Kidney (tissue), 2 donors: ENCODE measurements around a stretch of chr7.

DNA sequence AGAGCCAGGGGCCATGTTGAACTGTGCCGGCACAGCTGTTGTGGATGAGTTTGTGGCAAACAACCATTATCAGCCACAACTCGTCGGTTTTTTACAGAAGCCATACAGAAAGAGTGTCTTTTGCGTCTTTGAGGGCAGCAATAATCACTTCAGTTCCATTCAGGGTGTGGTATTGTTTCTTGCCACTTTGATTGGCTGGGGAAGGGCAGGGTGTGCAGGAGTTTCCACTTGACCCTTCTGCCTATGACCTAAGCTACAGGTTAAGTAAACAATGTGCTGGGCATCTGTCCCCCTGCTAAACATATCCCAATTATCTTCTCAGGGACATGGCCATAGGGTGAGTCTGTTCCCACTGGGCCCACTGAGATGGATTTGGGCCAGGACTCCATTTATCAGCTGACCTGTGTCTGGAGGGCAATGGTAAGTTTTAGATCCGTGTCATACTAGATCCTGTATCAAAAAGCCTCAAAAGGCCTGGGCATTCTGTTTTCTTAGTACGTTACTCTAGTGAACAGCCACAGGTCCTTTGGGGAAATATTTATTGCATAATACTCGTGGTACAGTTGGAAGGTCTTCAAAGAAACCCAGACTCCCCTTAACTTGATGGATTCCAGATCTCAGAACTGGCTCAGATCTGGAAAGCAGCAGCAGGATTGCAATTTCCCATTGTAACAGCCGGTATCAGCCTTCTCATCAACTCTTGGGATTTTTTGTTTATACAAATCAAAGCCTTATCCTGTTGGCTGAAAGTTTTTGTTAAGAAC lies 15.9 kb downstream of the ZNF3 start:
- PRO-cap: no peak
- RRBS: no CpG with 5 or more reads among the region's 8 CpGs

- PRO-cap: no peak
- RRBS: 100% methylated on average over 3 of the region's 31 CpGs
Measured at GRCh38 chr7:100098971-100099975, 1.9 kb downstream of the MCM7 start.

DNA sequence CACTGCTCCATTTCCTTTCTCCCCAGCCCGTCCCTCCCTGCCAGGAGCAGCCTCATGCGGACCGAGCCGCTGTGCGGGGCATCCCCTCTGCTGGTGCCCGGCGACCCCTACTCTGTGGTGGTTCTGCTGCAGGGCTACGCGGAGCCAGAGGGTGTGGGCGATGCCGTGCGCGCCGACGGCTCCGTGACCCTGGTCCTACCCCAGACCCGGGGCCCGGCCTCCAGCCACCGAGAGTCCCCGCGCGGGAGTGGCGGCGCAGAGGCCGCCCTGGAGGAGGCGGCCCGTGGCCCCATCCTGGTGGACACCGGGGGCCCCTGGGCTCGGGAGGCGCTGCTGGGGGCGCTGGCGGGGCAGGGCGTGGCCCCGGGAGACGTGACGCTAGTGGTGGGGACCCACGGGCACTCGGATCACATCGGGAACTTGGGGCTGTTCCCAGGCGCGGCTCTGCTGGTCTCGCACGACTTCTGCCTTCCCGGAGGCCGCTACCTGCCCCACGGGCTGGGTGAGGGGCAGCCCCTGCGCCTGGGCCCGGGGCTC lies 643 bp downstream of the MBLAC1 start:
- PRO-cap: bidirectional peak, plus-strand start at position 429 of the sequence, minus-strand start at position 249 of the sequence
- RRBS: 1% methylated on average over 31 of the region's 48 CpGs

DNA sequence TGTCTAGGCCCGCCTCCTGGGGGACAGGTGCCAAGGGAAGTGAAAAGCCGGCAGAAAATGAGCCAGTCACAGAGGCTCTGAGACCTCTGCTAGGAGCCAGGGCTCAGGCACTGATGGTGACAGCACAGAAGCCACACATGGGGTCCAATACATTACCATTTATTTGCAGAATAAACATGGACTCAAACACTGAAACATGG lies 946 bp upstream of the GAL3ST4 start:
- PRO-cap: no peak
- RRBS: no CpG with 5 or more reads among the region's 2 CpGs

- PRO-cap: no peak
- RRBS: no CpG with 5 or more reads among the region's 3 CpGs
Measured at GRCh38 chr7:100189842-100190457, 12.2 kb downstream of the STAG3 start.

DNA sequence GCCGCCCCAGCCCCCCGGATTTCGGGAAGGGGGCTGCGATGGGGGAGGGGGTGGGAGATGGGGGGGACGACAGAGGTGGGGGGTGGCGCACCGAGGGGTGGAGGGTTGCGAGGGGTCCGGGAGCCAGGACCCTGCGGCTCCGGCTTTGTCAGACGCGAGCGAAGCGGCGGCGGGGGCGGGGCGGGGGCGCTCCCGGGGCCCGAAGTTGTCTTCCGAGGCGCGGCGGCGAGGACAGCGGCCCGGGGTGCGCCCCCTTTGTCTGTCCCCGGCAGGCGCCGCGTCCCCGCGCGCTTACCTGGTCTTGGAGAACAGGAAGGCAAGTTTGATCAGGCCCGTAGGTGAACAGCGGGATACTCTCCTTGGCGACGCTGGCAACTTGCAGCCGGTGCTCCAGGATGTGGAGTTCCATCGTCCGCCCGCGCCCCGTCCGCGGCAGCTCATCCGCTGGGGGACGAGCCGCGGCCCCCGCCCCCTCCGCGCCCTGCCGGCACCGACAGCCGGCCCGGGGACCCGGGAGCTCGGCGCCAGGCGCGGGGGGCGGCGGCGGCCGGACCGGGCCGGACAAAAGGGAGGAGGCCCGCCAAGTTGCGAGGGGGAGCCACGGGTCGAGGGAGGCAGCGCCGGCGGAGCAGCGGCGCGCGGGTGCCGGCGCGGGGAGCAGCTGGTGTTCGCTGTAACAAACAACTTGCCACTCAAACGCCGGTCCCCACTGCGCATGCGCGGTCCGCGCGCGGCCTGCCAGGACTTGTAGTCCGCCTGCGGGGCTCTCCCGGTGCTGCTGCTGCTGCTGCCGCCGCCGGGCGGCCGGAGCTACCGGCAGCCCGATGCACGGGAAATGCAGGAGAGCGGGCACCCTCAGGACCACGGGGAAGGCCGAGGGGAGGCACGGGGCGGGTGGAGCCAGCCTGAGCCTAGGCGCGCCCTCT lies 35.7 kb upstream of the SPDYE3 start:
- PRO-cap: bidirectional peak, plus-strand start at position 750 of the sequence, minus-strand start at position 663 of the sequence
- RRBS: 1% methylated on average over 23 of the region's 113 CpGs

DNA sequence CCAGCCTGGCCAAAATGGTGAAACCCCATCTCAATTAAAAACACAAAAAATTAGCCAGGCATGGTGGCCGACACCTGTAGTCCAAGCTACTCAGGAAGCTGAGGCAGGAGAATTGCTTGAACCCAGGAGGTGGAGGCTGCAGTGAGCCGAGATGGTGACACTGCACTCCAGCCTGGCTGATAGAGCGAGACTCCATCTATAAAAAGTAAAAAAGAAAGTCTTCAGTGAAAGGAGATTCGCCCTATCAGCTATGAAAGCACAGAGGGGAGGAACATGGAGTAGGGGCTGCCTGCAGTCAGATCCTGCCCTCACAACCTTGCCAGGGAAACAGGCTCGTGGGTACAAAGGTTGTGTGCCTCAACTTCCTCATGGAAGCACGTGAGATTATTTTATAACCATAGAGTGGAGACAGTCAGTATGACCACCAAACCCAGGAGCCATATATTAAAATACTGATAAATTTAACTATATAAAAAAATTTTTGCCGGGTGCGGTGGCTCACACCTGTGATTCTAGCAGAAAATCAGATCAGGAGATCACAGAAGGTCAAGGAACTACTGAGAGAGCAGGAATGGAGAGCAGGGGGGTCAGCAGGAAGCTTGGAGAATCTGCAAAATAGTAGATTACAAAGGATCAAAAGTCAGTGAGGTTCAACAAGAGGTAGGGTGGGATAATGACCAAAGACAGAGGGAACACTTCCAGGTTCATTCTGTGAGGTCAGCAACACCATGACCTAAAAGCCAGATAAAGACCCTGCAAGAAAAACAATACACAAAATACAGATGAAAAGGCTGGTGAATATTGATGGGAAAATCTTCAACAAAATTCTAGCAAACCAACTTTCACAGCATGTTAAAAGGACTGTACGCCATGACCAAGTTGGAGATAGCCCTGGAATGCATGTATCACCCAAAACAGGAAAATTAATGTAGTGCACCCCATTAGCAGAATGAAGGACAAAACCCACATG lies 3.9 kb downstream of the PILRB start:
- PRO-cap: no peak
- RRBS: no CpG with 5 or more reads among the region's 9 CpGs

DNA sequence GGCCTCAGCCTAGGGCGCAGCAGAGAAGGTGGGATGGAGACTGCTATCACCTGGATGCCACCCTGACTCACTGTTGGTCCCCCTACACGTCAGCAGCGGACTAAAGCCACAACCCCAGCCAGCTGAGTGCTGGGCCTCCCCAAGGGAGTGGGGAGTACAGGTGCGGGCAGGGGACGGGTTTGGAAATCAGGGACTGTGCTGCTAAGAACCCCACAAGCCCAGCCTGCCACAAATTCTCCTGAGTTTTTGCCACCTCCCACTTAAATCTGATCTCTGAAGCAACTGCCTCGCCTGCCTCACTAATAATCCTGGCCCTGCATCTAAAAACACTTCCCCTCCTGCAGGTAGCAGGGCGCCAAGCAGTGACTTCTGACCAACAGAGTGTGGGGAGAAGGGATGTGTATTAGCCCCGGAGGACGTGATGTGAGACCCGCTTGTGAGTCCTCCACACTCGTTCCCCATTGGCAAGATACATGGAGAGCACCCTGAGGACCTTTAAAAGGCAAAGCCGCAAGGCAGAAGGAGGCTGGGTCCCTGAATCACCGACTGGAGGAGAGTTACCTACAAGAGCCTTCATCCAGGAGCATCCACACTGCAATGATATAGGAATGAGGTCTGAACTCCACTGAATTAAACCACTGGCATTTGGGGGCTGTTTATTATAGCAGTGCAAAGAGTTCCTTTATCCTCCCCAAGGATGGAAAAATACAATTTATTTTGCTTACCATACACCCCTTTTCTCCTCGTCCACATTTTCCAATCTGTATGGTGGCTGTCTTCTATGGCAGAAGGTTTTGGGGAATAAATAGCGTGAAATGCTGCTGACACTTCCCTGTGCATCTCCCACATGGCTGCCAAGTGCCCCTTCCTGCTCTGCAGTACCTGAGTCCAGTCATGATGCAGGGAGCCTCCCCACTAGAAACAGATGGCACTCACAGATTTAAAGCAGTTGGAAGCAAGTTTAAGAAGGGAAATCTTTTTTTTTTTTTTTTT lies 6.0 kb upstream of the PILRA start:
- PRO-cap: no peak
- RRBS: no CpG with 5 or more reads among the region's 15 CpGs

GRCh38 chr7:100382441-100382843 lies 9.2 kb downstream of the PILRA start:
- PRO-cap: unidirectional peak, plus-strand start at chr7:100382669
- RRBS: no CpG with 5 or more reads among the region's 7 CpGs

DNA sequence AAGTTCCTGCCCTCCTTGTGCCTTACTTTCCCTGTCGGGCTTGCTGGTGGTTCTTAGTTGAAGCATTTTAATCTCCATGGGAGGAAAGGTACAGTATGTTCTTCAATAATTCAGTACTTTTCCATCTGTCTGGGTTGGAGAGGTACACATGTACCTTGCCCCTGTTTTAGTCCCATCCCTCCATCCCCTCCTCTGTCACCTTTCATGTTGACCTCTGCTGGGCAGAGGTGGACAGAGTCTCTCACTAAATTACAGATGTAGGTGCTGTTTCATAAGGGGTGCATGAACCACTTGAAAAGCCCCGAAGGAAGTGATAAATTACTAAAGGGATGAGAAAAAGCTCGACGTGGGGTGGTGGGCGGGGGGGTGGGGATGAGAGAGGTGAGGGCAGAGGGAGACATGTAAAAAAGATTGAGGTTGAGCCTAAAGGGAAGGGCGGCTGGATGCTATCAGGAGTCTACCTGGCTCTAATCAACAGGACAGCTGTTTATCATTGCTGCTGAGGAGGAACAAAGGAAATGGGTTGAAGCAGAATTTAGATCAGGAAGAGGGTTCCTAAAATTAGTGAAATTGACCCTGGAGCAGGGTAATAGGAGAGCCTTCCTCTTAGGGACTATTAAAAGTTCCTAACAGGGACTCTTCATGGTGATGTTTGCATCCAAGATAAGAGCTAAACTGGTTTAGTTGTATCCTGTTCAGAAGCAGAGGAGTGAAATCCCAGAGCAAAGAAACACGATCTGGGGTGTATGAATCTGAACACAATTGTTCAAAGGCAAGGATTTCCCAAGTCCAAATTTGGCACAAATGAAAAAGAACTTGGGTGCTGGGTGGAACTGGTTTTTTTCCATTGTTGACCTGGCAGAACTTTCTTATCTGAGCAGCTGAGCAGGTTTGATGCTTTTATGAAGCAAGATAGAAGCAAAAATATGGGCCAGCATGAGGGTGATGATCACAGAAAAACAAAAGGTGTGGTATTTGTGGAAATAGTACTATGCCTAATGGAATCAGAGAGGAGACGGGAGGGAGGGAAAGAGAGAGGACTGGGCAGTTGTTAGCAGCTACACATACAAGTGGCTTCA lies 5.7 kb downstream of the AGFG2 start:
- PRO-cap: no peak
- RRBS: no CpG with 5 or more reads among the region's 8 CpGs

- PRO-cap: no peak
- RRBS: no CpG with 5 or more reads among the region's 3 CpGs
Measured at GRCh38 chr7:100547766-100548373, 8.9 kb downstream of the AGFG2 start.

GRCh38 chr7:100556380-100557070 lies 17.2 kb downstream of the SAP25 start:
- PRO-cap: no peak
- RRBS: no CpG with 5 or more reads among the region's 7 CpGs

GRCh38 chr7:100584552-100584972 lies 1.4 kb downstream of the LRCH4 start:
- PRO-cap: no peak
- RRBS: no CpG with 5 or more reads among the region's 6 CpGs

DNA sequence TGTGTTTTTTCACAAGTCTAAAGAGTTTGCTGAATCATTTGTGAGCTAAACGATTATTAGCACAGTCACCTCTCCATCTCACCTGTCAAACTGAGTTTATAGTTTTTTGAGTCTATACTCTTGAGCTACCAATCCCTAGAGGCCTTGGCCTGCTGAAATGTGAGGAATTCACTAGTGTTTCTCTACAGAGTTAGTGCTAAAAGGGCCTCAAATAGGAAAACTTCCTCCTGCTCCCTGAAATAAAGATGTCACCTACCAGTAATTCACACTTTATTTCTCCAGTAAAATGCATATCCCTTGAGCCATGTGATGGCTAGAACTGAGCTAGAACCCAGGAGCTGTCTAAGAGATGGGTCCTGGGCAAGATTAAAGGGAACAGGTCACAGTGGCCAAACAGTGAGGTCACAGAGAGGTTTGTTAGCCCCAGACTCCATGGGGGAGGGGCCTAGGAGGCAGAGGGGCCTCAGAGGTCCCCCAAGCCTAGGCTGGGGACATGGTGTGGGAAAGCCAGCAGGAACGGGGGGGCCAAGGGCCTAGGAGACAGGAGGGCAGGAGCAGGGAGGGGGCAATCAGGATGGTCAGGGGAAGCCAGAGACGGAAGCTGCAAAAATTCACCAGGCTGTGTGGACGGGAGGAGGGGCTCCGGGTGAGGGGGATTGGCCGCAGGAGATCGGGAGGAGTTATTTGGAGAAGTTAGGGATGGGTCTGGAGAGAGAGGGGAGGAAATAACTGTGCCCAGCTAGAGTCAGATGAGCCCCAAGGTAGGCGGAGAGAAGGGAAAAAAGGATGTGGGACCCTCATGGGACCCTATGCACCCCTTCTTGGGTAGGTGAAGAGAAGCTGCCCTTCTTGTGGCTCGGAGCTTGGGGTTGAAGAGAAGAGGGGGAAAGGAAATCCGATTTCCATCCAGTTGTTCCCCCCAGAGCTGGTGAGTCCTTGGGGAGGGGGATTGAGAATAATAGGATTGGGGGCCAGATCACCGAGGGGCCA lies 3.3 kb downstream of the FBXO24 start:
- PRO-cap: no peak
- RRBS: no CpG with 5 or more reads among the region's 11 CpGs

- PRO-cap: no peak
- RRBS: 90% methylated on average over 3 of the region's 15 CpGs
Measured at GRCh38 chr7:100606130-100606677, 4.0 kb downstream of the PCOLCE start.

GRCh38 chr7:100817085-100817553 lies 10.2 kb downstream of the EPHB4 start:
- PRO-cap: no peak
- RRBS: 94% methylated on average over 7 of the region's 19 CpGs

GRCh38 chr7:100884720-100885073 lies 4.8 kb downstream of the UFSP1 start:
- PRO-cap: no peak
- RRBS: 70% methylated on average over 3 of the region's 12 CpGs

DNA sequence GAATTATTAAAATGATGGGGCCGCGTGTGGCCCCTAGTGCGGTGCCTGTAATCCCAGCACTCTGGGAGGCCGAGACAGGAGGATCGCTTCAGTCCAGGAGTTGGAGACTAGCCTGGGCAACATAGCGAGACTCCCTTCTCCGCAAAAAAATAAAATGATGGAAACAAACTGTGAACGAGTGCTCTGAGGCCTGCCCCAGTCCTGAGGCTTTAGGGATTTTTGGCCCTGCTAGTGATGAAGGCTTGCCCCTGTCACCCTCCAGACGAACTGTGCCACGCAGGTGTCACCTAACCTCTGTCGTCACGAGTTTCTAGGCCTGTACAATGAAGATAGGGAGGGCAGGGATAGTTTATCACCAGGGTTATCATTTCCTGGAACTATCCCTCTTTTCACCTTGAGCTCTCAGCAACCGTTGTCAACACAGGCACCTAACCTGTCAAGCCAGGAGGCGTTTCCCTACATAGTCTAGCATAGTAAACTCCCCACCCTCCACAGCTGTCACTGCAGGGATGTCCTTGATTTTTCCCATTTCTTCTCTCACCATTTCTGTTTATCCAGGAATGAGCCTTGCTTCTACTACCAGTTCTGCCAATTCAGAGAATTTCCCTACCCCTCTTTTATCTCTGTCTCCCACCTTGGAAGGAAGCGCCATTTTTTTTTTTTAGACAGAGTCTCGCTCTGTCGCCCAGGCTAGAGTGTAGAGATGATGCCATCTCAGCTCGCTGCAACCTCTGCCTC lies 2.1 kb upstream of the ACHE start:
- PRO-cap: no peak
- RRBS: no CpG with 5 or more reads among the region's 18 CpGs

DNA sequence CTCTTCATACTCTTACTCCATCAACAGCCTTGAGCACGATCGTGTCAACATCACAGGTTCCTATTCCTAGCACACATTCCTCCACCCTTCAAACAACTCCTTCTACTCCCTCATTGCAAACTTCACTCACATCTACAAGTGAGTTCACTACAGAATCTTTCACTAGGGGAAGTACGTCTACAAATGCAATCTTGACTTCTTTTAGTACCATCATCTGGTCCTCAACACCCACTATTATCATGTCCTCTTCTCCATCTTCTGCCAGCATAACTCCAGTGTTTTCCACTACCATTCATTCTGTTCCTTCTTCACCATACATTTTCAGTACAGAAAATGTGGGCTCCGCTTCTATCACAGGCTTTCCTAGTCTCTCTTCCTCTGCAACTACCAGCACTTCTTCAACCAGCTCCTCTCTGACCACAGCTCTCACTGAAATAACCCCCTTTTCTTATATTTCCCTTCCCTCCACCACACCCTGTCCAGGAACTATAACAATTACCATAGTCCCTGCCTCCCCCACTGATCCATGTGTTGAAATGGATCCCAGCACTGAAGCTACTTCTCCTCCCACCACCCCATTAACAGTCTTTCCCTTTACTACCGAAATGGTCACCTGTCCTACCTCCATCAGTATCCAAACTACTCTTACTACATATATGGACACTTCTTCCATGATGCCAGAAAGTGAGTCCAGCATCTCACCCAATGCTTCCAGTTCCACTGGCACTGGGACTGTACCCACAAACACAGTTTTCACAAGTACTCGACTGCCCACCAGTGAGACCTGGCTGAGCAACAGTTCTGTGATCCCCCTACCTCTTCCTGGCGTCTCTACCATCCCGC lies 9.5 kb upstream of the MUC12 start:
- PRO-cap: no peak
- RRBS: no CpG with 5 or more reads among the region's 8 CpGs

- PRO-cap: bidirectional peak, plus-strand start at chr7:100966254, minus-strand start at chr7:100966017; bidirectional peak, plus-strand start at chr7:100966715, minus-strand start at chr7:100966405
- RRBS: 3% methylated on average over 18 of the region's 91 CpGs
Measured at GRCh38 chr7:100965577-100966868, 3.3 kb upstream of the MUC12 start.